LNCaP clone FGC (cell line): ENCODE measurements around a stretch of chr16.

GRCh38 chr16:85330610-85331169 lies 218.4 kb upstream of the CIBAR2 start:
- RRBS, 2 experiments: 47 to 54% methylated on average over 1 of the region's 8 CpGs

DNA sequence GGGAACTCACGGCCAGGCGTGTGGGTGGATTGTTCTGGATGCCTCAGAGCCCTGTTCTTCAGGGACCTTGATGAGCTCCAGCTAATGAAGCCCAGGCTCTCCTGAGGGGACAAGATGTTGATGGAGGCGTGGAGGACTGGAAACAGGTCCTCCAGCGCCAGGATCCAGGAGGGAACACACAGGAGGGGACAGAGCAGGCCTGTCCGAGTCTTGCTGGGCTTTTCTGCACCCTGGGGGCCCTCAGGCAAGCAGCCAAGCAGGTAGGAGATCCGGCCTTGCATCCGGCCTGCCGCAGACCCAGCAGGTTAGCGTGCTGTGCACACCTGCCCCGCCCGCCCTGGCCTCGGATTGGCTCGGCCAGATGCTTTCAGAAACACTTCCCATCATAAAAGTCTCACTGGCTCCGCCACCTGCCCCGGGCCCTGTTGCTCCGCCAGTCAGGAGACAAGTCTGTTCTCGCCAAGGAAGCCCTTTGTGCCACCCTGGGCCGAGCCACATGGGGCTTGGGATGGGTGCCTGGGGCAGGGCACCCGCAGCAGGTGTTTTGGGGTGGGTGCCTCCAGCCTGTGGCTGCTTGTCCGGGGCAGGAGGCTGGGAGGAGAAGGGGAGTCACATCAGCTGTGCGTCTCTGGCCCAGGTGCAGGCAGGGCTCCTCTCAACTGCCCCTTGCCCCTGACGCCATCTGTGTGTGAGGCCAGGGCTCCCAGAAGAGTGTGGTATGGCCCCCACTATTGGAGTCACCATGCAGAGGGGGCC lies 228.3 kb upstream of the GSE1 start:
- RRBS, 2 experiments: no CpG with 5 or more reads among the region's 22 CpGs

GRCh38 chr16:85390506-85391310 lies 222.4 kb upstream of the GSE1 start:
- RRBS, 2 experiments: no CpG with 5 or more reads among the region's 28 CpGs

DNA sequence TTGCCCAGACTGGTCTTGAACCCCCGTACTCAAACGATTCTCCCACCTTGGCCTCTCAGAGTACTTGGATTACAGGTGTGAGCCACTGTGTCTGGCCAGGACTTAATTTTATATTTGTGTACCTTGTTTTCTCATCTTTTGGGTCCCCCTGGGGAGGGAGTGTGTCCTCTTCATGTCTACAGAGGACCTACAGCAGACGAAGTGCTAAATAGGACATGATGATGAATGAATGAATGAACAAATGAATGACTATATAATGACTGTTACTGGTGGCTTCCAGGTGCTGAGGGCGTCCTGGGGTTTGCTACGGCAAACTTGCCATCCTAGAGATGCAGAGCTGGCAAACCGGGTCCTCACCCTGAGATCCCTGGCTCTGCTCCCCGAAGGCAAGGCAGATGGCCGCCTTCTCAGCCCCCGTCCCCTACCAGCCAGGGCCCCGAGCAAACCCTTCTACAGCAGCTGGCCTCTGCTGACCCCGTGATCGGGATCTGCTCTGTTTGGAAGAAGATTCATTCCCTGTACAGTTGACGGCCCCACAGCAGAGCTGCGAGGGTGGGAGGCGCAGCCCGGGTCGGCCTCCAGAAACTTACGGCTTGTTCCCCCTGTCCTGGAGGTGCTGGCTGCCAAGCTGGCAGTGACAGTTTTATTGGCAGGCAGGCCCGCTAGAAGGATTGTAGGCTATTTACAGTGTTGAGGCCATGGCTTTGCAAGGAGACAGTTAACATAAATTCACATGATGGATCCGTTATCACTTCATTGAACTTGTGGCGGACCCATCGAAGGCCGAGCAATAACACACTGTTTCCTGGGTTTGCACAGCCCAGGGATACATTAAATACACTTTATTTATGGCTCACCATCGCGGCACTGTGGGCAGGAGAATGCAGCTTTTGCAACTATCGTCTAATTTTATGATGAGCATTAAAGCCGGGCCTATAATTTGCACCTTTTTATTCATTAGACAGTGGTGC lies 197.7 kb upstream of the GSE1 start:
- RRBS, 2 experiments: no CpG with 5 or more reads among the region's 27 CpGs

DNA sequence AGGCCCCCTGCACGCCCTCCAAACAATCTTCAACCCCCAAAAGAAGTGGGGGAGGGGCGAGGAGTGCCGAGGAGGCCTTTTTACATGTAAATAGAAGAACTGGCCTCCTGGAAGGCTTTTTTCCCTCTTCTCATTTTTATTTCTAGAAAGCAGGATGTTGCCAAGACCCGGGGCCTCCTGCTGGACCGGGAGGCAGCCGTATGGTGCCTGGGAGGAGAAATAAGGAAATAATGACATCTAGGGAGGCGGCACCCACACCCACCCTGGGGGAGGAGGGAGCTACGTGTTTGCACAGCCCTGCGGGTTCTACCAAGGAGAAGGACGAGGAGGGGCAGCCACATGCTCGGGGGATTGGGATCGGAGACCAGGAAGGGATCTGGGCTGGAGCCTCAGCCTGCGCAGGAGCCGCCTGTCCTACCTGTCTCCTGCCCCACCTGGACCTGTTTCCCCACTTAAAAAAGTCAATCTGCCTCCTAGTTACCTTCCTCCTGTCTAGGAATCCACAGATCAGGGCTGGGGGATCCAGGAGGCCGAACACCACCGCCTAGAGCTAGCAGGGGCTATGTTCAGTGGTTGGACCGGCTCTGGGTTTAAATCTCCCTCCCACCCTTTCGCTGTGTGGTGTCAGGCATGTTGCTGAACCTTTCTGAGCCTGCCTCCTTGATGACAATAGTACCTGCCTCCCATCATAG lies 175.7 kb upstream of the GSE1 start:
- RRBS, 2 experiments: no CpG with 5 or more reads among the region's 18 CpGs

- RRBS, 2 experiments: no CpG with 5 or more reads among the region's 15 CpGs
Measured at GRCh38 chr16:85536042-85536566, 77.0 kb upstream of the GSE1 start.

DNA sequence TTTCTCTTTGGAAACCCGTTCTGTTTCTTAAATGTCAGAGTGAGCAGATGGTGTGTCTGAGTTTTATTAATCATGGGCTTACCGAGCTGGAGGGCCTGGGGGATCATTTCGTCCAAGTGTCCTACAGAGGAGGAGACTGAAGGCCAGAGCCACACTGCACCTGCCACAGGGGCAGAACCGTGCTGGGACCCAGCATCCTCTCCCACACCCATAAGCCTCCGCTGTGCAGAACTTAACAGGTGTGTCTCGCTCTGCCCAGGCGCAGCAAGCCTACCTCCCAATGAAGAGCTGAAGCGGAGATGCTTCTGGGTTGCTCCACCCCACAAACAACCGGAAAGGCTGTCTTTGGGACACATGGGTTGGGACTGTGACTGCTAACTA lies 70.9 kb upstream of the GSE1 start:
- RRBS, 2 experiments: no CpG with 5 or more reads among the region's 9 CpGs

DNA sequence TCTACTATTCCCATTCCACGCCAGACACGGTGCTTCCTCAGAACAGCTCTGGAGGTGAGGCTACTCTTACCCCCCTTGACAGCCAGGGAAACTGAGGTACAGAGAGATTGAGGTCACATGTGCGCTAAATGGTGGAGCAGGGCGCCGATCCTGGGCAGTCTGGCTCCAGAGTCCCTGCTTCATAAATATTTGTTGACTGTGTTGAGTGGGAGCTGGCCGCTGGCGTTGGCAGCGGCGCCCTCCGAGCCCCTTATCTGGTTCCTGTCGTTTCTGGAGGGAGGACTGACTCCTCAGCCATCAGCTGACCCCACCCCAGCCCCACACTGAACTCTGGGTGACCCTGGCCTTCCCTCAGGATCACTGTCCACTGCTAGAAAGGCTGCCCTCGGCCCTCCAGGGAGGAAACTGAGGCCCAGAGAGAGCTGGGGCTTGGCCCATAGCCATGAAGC lies 51.9 kb upstream of the GSE1 start:
- RRBS, 2 experiments: no CpG with 5 or more reads among the region's 12 CpGs

DNA sequence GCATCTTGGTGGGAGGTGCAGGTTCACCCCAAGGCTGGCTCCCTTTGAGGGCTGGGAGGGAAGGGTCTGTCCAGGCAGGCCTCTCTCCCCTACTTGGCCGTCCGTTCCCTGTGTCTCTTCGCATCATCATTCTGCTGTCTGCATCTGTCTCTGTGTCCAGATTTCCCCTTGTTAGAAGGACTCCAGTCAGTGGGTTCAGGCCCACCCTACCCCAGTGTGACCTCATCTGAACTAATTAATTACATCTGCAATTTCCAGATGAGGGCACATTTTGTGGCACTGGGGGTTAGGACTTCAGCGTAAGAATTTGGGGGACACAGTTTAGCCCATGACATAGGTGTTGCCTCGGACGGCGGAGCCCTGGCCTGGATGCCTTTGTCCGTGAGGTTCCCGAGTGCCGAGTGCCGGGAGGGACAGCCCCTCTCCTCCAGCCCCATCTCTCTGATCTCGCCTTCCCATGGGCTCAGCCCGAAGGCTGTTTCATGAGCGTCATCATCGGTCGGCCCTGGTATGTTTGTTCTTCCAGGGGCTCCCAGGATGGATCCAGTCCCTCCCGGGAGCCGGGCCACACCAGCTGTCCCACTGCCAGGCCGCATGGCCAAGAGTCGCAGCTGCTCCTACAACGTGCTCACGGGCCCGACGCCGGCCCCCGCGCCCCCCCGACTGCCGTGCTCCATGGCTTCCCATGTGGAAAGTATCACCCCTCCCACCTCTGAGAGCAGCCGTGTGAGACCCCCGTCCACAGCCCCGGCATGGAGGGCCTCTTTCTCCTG lies 26.9 kb upstream of the GSE1 start:
- RRBS, 2 experiments: 23 to 55% methylated on average over 12 to 14 of the region's 32 CpGs

- RRBS, 2 experiments: no CpG with 5 or more reads among the region's 9 CpGs
Measured at GRCh38 chr16:85589598-85590032, 23.5 kb upstream of the GSE1 start.

GRCh38 chr16:85645315-85646187 lies 32.4 kb downstream of the GSE1 start:
- RRBS, 2 experiments: 40% methylated on average over 1 of the region's 26 CpGs; no CpG with 5 or more reads in 1 of the 2 experiments

GRCh38 chr16:85655835-85656708 lies 32.7 kb downstream of the GINS2 start:
- RRBS, 2 experiments: no CpG with 5 or more reads among the region's 61 CpGs

DNA sequence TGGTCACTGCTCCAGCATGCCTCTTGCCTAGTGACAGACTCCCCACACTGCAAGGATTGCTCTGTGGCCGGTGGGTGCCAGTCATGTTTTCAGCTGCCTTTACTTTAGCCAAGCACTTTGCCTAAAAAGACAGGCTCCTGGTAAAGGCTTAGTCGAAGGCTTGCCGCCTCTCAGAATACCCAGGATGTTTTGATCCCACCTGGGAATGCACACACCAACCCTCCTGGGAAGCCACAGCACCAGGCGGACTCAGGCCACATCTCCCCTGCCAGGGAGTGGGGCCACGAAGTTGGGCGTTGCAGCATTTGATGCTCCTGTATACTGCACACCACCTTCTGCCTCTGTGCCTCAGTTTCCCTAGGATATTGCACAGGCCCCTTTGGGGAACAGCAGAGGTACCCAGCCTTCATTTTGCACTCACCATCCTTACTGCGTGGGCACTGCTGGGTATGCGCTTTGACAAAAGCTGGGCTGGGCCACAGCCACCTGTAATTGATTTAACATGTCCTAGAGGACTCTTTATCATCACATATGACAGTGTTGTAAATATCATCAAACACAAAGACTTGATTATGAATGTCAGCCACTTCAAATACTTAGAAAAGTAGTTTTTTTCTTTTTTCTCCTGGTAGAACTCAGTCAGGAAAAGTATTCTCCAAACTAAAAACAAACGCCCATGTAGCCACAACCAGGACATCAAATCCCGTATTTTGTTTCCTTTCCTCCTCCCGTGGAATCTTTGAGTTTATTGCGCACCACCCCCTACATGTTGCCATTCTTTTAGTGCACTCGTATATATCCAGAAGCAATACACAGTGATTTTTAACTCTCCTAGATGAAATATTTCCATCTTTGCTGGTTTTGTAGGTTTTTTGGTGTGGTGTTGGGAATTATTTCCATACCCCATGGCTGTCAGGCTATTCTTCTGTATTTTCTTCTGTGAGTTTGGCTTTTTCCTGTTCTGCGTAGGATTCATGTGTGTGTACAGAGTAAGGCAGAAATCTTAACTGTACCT lies 19.7 kb downstream of the GINS2 start:
- RRBS, 2 experiments: no CpG with 5 or more reads among the region's 14 CpGs

DNA sequence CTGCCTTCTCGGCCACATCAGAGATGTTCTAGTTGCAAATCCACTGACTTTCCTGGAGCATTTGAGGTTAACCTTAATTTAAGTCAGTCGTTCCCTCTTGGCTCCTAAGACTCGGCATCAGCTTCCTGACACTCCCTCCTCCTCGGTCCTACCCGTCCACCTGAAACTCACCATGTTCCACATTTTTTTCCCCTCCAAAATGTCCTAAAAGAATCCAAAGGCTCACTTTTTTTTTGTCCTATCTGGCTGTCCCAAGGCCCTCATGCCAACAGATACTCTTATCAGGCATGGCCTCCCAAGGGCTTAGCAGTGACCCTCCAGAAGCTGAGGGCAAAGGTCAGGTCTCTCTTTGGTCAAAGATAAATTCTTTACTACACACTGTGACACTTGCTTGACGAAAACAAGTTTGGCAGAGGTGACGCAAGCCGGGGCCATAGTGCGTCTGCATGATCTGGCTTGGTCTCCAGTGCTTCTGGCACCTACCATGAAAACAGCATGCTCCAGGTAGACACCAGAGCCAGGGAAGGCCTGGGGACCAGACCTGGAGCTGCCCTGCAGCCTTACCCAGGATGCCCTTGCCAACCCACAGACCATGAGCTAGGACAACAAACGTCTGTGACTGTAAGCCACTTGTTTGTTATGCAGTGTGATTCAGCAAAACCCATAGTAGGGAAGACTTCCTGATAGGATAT lies 48.6 kb upstream of the IRF8 start:
- RRBS, 2 experiments: no CpG with 5 or more reads among the region's 10 CpGs

GRCh38 chr16:85868335-85868938 lies 30.5 kb upstream of the IRF8 start:
- RRBS, 2 experiments: no CpG with 5 or more reads among the region's 10 CpGs

- RRBS, 2 experiments: no CpG with 5 or more reads among the region's 13 CpGs
Measured at GRCh38 chr16:85909920-85910472, 11.0 kb downstream of the IRF8 start.

- RRBS, 2 experiments: 2 to 7% methylated on average over 5 of the region's 15 CpGs
Measured at GRCh38 chr16:85944887-85945688, 46.1 kb downstream of the IRF8 start.

GRCh38 chr16:86194455-86194799 lies 295.5 kb downstream of the IRF8 start:
- RRBS, 2 experiments: no CpG with 5 or more reads among the region's 6 CpGs

DNA sequence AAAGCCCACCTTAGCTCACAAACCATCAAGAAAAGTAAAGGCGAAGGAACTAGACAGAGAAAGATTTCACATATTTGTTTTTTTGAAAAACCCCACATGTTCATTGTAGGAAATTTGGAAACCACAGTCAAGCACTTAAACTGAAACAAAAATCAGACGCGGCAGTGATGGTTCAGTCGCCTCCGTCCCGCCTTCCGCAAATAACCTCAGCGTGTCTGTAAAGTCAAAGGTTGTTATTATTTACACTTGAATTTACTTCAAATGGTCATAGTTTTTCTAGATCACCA lies 144.5 kb upstream of the FOXF1 start:
- RRBS, 2 experiments: no CpG with 5 or more reads among the region's 8 CpGs

GRCh38 chr16:86382059-86382467 lies 128.3 kb upstream of the FOXF1 start:
- RRBS, 2 experiments: no CpG with 5 or more reads among the region's 10 CpGs